ENCODE measurements around the gene FBXO42.

GRCh38 chr1:16348968-16349512 is 3.2 kb downstream of the FBXO42 start:
- RRBS: no CpG with 5 or more reads among the region's 3 CpGs

- RRBS: 2% methylated on average over 8 of the region's 86 CpGs
Observed at GRCh38 chr1:16351779-16352750, at the start of gene FBXO42. Gene FBXO42 (minus strand): TSS chr1:16352480.

GRCh38 chr1:16352751-16353674 is 733 bp upstream of the FBXO42 start:
- RRBS: no CpG with 5 or more reads among the region's 16 CpGs

DNA sequence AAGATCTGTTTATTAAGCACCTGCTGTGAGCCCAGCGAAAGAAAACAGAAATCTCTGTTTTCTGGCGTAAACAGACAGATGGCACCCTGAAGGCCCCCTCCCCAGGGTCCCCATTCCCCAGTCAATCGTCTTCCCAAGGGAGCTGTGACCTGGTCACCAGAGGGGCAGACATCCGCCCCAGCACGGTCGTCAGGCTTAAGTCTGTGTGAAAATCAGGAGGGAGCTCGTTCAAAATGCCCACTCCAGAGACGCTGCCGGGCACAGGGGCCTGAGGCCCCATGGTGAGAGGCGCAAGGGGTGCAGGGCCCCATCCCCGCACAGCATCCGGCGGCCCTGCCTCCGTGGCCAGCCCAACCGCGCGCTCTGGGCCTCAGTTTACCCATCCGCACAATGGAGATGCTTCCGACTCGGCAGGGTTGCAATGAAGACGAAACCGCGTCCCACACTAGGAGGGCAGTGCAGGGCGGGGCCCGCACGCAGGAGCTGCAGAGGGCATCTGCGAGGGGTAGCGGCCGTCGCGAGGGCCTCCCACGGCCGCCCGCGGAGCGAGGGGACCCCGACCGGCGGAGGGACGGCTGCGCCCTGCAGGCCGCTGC is 57.9 kb downstream of the NECAP2 start:
- RRBS: 2% methylated on average over 5 of the region's 42 CpGs

- RRBS: no CpG with 5 or more reads among the region's 26 CpGs
Observed at GRCh38 chr1:16513122-16513948, 72.8 kb downstream of the NECAP2 start.

GRCh38 chr1:16606460-16607040 is 166.0 kb downstream of the NECAP2 start:
- RRBS: no CpG with 5 or more reads among the region's 3 CpGs

- RRBS: no CpG with 5 or more reads among the region's 21 CpGs
Observed at GRCh38 chr1:16618698-16619499, 178.4 kb downstream of the NECAP2 start.

DNA sequence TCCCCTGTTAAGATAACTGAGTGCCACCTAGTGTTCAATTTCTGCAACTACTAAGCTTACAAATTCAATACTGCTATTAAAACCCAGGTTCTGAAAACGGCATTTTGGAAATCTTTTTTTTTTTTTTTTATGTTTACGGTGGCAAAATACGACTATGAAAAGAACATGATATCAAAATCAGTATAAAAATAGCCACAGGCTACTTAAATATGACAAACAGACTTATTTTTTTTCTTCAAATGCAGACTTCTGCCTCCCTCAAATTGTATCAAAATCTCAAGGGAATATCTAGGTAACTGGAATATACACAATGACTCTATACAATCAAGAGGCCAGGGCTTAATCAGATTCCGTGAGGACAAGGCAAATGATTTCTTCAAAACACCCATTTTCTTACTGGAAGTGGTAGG is 236.8 kb upstream of the CROCC start:
- RRBS: no CpG with 5 or more reads among the region's 4 CpGs

- RRBS: 16% methylated on average over 5 of the region's 29 CpGs
Observed at GRCh38 chr1:16696503-16696948, 225.2 kb upstream of the CROCC start.

- RRBS: no CpG with 5 or more reads among the region's 7 CpGs
Observed at GRCh38 chr1:16697127-16697581, 224.6 kb upstream of the CROCC start.

DNA sequence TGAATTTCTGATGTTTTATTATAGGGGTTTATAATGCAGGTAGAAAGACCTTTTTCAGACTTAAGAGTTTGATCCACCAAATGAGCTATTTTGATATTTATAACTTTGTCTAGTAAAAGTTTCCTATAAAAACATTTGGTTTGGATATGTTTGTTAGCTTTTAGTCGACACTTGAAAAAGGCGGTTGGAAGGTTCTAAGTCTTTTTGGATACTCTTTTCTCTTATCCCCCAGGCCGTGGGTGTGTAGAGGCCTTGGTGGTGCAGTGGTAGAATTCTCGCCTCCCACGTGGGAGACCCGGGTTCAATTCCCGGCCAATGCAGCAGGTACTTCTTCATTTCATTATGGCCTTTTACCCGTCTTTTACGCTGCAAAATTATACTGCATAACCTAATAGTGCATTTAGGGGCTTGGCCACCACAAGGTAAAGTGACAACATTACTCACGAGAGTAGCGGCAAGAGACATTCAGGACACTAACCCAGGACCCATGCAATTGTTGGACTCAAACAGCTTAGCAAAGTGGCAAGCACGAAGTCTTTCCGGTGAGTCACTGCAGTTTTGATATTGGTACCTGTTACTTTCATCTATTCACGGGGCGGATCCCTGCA is 194.6 kb upstream of the CROCC start:
- RRBS: no CpG with 5 or more reads among the region's 15 CpGs

DNA sequence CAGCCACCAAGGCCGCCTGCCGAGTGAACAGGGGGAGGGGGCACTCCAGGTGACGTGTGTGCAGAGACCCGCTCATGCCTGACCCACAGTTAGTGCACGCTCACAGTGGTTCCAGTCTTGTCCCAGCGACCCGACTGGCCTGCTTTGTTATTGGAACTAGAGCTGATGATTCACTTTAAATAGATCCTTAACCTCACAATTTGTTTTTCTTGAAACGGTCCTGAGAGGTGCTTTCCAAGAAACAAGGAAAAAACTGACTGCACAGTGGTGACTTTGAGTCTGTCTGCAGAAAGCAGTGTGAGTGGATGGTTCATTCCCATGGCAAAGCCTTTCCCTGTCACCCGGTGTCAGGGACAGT is 149.0 kb upstream of the CROCC start:
- RRBS: no CpG with 5 or more reads among the region's 9 CpGs

- RRBS: 5% methylated on average over 7 of the region's 64 CpGs
Observed at GRCh38 chr1:16872105-16872980, 49.4 kb upstream of the CROCC start.

DNA sequence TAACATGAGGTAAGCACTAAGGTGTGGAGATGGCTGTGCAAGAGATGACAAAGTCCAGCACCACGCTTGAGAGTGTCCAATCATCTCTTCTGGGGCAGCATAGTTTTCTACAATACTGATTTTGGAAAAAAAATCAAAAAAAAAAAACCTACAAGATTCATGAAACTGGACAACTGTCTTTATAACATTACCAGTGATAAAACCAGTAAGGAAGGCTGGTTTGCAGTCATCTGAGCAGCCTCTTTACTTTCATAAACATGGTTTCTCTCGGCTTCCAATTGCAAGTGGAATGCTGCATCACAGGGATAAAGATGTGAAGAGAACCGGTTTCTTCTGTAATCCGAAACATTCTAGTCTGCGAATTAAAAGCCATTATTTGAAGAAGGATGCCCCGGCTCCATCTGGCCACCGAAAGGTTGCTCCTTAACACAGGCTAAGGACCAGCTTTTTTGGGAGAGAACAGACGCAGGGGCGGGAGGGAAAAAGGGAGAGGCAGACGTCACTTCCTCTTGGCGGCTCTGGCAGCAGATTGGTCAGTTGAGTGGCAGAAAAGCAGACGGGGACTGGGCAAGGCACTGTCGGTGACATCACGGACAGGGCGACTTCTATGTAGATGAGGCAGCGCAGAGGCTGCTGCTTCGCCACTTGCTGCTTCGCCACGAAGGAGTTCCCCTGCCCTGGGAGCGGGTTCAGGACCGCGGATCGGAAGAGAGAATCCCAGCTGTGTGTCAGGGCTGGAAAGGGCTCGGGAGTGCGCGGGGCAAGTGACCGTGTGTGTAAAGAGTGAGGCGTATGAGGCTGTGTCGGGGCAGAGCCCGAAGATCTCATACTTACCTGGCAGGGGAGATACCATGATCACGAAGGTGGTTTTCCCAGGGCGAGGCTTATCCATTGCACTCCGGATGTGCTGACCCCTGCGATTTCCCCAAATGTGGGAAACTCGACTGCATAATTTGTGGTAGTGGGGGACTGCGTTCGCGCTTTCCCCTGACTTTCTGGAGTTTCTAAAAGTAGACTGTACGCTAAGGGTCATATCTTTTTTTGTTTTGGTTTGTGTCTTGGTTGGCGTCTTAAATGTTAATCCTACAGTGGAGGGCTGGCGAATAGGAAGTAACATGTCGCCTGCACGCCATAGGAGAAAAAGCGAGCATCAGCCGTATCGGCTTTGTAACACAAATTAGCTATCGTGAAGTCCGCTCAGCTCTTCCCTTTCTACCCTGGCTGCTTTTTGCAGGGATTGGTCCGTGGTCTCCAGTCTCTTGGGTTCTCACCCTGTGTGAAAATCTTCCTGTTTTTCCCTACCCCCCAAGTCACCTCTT is 26.1 kb upstream of the CROCC start:
- RRBS: no CpG with 5 or more reads among the region's 49 CpGs

DNA sequence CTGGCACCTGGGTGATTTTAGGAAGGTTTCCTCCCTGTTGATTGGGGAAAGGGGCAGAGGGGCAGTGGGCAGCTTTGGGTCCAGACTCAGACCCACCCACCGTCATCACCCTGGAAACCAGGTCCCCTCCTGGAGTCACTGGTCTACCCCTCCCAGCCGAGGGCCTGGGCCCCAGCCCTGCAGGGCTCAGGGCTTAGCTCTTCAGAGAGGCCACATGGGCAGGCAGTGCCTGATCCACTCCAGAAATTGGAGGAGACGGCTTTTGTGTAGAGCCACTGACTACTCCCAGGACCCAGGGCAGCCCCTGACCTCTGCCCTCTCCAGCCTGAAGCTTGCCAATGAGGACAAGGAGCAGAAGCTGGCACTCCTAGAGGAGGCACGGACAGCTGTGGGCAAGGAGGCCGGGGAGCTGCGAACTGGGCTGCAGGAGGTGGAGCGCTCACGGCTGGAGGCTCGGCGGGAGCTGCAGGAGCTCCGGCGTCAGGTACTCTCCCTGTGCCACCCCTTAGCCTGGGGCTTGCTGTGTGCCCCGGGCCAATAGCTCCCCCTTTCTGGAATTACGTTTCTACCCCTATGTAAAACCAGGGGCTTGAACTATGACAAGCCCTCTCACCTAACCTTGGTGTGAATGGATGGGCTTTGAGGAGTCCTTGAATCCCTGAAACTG is 24.6 kb downstream of the MFAP2 start:
- RRBS: 75% methylated on average over 6 of the region's 14 CpGs

DNA sequence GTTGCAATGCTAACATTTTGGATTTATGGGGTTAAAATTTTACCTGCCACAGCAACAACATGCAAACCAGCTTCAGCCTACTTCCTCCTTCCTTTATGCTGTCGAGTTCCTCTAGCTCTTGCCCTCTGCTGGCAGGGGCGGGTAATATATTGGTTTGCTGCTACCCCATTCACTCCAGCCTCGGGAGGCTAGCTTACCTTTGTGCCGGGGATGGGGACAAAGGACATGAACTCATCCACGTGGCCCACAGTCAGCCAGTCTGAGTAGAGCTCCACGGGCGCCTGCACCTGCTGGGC is 21.6 kb upstream of the SDHB start:
- RRBS: no CpG with 5 or more reads among the region's 7 CpGs

DNA sequence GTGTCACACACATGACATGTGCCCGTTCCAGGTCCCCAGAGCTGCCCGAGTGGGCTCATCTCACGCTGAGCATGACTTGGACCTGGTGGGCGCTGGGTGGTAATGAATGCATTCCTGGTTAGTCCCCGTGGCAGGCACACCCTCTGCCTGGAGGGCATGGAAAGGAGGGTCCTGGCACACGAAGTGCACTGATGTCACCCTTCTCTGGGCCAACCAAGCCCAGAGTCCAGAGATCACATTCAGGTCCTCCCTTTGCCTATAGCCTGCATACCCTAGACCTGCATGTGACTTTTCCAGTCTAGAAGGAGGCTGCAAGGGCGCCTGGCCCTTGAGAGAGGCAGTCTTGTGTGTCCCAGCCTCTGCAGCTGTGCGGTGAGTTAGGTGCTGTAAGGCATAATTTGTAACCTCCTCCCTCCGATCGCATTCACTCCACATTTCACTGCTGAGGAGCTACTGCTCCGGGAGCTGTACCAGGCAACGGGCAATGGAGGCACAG is 22.1 kb downstream of the PADI2 start:
- RRBS: no CpG with 5 or more reads among the region's 12 CpGs

- RRBS: no CpG with 5 or more reads among the region's 4 CpGs
Observed at GRCh38 chr1:17109848-17110262, 9.4 kb downstream of the PADI2 start.

DNA sequence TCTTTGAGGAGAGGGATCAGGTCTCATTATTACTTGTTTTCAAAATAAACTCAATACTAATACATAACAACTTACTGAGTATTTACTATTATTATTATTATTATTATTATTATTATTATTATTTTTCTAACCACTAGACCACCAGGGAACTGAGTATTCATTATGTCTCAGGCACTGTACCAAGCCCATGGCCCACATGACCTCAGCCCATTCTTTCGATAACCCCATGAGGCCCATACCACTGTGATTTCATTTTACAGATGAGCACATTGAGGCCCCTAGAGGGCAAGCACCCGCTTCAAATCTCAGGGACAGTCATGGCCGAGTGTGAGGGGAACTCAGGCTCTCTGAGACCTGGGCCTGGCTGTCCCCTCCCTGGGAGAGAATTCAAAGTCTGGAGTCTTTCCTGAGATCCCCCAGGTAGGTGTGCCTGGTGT is 6.1 kb downstream of the PADI2 start:
- RRBS: no CpG with 5 or more reads among the region's 3 CpGs

- RRBS: 31% methylated on average over 3 of the region's 8 CpGs
Observed at GRCh38 chr1:17121910-17122248, 2.6 kb upstream of the PADI2 start.

Measured in choroid plexus epithelial cell (primary cell).